ENCODE measurements around a stretch of chr1.

GRCh38 chr1:91792444-91793257, 93.3 kb downstream of the TGFBR3 start:
- RRBS = no CpG with 5 or more reads among the region's 10 CpGs

DNA sequence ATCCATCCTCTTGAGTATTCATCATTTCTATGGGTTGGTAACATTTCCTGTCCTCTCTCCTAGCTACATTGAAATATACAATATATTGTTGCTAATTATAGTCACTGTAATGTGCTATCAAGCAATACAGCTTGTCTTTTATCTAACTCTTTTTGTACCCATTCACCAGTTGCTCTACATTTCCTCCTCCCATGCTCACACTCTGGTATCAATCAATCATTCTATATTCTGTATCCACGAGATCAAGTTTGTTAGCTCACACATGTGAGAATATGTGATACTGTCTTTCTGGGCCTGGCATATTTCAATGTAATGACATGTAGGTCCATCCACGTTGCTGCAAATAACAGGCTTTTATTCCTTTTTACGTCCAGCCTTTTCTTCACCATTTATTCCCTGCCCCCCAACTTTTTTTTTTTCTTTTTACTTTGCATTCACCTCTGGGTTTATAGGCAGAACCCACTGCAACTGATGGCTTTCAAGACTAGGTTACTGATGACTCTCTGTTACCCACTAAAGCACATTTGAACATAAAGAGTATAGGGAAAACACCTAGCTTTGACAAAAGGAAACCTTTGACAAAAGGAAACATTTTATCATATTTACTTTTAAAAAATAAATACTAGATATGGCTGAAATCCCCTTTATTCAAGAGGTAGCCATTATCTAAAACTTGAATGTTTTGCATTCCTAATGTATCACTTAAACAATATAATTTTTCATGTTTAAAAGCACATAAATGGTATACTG, 32.1 kb downstream of the C1orf146 start:
- RRBS = no CpG with 5 or more reads among the region's 3 CpGs

DNA sequence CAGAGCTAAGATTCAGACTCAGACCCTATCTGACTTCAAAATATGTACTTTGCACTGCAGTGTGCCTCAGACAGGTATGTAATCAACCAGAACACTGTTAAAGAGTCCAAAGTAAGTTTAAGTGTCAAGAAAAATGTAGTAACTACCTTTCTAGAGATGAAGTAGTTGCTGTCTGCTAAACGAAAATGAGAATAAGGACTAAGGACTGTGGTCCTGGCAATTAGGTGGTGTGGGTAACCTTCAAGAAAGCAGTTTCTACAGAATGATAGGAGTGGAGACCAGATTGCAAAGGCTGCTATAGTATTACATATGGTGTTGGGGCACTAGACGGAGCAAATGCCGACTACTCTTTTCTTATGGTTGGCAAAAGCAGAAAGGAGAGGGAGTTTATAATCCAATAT, 61.2 kb downstream of the RPAP2 start:
- RRBS = no CpG with 5 or more reads among the region's 3 CpGs

DNA sequence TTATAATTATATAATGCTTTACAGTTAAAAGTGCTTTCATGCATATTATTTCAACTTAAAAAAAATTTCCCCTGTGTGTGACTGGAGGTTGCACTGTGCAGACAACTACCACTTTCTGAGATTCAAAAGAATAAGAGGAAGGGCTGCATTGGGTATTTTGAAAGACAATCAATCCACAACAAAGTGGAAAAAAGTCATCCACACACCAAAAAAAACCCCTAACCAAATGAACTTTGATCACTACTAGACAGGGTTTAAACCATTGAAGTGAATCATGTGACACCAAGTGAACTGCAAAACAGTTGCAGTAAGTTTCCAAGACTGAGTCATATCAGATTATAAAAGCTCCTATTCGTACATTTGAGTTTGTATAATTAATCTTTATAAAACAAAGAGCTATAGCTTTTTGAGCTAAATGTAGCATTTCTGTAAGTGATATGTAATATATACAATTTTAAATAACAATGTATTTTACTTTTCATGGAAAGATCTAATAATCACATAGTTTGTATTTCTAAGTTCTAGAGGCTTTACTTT, 50.3 kb upstream of the GFI1 start:
- RRBS = no CpG with 5 or more reads among the region's 1 CpG

GRCh38 chr1:92583682-92584406, 97.1 kb upstream of the GFI1 start:
- RRBS = no CpG with 5 or more reads among the region's 6 CpGs

DNA sequence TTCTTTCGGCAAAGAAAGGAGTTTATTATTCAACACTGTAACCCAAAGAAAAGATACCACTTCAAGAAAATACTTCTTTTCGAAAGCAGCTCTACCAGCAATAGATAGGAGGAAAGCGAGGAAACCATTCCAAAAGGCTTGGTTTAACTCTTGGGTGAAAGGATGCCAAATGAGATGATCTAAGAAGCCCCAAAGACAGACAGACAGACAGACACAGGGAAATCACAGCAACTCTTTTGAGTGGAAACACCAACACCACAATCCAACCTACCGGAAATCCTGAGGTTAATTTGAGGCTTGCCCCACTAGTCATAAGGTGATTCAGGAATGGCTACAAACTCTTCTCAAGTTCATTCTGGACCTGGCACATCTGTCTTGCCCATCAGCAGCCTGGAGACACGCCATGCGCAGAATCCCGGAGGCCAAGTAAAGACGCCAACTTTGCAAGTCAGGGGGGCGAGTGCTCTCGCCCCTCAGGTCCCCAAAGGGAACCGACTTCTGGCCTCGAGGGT, 869 bp downstream of the EVI5 start:
- RRBS = no CpG with 5 or more reads among the region's 12 CpGs

- RRBS = no CpG with 5 or more reads among the region's 5 CpGs
Observed at GRCh38 chr1:92785734-92785853, 686 bp upstream of the EVI5 start.

DNA sequence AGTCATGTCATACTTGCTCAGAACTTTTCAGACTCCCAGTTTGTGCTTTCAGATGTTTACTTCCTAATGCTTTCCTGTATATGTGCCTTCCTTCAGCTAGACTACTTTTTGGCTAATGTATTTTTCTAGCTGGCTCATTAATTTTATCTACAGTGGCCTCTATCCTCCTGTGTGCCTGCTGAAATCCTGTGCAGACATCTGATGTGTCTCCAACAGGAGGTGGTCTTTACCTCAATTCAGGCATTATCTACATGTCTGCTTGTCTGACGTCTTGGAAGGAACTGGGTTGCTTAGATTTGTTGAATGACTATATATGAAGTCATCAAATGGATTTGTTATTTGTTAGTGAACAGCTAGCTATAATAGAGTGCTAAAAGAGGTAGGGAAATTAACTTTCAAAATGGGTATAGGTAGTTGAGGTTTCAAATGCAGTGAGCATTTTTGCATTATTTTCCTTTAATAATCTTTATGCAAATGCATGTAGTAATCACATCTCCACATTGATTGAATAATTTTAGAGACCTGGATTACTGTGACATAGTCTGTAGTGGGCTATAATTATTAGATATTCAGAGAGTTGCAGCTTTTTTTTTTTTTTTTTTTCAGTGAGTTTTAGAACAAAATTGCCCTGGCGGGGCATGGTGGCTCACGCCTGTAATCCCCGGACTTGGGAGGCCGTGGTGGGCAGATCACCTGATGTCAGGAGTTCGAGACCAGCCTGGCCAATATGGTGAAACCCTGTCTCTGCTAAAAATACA, 6.8 kb downstream of the RPL5 start:
- RRBS = no CpG with 5 or more reads among the region's 6 CpGs

GRCh38 chr1:92842770-92843274, 11.0 kb downstream of the RPL5 start:
- RRBS = no CpG with 5 or more reads among the region's 1 CpG

DNA sequence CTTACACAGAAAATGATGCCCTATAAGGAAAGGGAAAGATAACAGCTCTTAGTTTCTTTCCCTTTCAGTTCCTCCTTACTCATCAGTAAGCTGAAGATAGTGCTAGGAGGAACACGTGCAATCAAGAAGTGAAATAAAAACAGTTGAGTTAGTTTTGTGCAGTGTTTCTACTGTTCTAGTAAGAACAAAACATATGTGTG, 45.3 kb upstream of the MTF2 start:
- RRBS = no CpG with 5 or more reads among the region's 1 CpG

- RRBS = no CpG with 5 or more reads among the region's 5 CpGs
Observed at GRCh38 chr1:93133640-93134480, 46.4 kb downstream of the TMED5 start.

DNA sequence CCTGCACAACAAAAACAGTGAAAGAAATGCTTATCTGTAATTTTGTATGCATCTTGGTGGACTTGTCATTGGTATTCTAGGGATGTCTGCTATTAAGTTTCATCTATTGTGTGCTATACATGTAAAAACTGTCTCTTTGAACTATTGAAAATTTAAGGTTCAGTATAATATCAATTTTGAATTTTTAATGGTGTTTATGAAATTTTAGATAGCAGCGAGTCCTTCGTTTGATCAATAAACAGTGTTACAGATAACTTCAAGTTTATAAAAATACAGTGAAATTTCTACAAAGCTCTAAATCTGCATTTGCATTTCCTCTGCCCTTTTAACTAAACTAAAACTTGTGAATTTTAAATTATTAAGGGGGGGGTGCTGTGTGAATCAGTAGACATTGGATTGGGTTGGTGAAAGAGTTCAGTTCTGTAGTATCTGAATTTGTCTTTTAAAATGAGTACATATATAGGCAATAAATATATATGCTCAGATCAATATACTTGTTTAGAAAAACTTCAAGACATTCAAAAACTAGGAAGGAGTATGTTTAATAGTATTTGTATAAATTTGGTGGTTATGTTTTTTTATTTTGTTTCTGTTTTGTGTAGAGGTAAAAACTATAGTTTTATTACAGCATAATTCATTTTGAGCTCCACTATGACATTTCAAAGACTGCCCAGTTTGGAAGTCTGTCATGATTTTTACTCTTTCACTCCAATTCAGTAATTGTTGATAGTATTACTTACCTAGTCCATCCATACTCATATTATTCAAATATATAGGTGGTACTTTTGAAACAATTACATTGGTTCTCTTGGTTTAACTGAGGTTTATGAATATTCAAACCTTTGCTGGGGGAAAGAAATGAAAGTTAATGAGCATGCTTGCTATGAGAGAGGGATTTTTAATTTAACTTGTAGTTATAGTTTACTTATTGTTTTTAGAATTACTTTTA, 15.2 kb downstream of the DR1 start:
- RRBS = no CpG with 5 or more reads among the region's 2 CpGs

DNA sequence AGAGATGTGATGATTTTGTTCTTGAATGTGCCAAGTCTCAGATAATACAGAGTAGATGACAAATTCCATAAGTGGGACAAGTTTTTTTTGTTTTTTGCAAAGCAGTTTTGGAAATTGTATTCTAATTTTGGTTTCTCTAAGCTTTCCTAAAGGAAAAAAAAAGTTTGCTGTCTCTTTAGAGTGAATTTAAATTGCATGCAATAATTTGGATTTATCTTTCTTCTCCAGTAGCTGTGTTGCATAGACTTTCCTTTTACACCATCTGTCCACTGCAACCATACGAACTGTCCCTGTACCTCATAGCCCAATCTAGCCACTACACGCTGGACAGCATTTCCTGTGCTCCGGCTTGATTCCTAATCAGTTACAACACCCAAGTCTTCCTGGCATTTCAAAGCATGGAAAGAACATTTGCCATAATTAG, 106.8 kb downstream of the FNBP1L start:
- RRBS = no CpG with 5 or more reads among the region's 3 CpGs

DNA sequence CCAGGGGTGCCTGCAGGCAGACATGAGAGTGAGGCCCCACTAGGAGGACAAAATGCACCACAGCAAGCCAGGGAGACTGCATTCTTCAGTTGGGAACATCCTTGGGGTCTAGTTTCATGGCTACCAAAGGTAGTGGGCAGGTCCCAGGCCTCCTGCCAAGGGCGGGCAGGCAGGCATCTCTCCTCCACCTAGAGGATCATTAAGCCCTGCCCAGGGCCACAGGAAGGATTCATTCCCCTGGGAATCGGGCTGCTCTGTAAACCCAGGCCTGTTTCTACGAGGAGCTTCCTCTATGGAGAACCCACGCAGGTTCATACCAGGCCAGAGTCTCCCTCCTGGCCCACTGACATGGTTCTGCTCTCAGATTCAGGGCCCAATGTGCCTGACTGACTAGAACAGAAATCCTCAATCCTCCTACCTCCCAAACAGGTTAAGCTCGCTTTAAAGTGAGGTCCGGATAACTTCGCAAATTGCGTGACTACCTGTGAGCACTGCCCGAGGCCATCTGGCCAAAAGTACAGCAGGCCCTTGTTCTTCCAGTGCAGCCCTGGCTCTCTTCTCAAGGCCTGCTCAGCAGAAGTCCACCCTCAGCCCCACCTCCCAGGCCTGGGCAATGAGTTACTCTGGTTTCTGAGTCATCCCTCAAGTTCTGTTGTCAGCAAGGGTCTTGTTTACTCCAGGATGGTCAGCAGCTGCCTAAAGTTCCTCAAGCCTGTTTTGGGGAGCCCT, 102.0 kb downstream of the BCAR3 start:
- RRBS = no CpG with 5 or more reads among the region's 9 CpGs

DNA sequence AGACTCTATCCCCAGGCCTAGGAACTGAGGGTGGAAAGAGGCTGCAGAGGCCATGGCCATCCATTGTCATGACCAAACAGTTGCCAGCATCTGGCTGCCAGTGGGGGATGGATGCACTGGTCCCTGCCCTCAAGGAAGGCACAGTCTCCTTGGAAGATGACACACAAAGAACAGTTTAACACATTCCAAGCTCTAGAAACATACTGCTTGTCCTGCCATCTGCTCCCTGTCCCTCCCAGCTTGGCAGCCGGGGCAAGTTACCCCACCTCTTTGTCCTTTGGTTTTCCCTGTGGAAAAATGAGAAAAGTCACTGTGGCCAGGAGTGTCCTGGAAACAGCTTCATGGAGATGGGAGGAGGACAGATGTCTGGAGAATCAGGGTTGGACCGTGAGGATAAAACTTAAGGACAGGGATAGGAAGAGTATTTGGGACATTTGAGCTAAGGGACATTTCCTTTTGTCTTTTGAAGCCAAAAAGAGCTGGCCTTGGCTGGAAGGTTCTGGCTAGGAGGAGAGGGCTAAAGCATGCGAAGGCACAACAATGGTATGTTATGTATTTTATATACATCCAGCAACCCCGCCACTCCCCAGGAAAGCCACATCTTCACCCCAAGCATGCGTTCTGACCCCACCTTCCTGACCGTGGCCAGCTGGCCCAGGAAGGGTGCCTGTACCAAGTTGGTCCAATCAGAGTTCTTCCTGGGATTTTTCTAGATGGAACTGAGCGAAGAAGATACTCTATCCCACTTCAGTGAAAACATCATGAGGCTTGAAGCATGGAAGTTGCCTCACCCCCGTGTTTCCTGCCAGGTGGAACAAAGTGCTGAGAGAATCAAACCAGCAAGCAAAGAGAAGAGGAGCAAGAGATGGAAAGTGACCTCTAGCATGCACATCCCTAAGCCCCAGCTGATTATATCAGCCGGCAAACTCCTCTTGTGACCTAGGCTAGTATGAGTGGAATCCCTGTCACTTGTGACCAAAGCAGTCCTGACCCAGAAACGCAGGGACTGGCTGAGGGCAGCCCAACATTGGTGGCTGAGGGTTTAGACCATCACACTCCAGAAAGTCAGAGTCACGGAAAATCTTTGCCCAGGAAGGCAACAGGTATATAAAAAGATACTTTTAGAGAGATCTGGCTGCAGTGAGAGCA, 82.8 kb downstream of the BCAR3 start:
- RRBS = no CpG with 5 or more reads among the region's 11 CpGs

- RRBS = no CpG with 5 or more reads among the region's 10 CpGs
Observed at GRCh38 chr1:93616325-93617293, 65.0 kb downstream of the BCAR3 start.

DNA sequence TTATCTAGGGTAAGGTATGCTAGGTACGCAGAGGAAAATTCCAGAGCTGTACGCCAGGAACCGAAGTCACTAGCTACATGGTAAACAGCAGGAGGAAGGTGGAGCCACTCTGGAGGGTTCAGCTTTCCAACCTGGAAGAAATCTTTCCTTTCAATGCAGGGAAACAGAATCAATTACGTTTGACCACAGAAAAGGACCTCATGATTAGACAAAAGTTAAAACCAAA, 43.1 kb downstream of the BCAR3 start:
- RRBS = no CpG with 5 or more reads among the region's 4 CpGs

DNA sequence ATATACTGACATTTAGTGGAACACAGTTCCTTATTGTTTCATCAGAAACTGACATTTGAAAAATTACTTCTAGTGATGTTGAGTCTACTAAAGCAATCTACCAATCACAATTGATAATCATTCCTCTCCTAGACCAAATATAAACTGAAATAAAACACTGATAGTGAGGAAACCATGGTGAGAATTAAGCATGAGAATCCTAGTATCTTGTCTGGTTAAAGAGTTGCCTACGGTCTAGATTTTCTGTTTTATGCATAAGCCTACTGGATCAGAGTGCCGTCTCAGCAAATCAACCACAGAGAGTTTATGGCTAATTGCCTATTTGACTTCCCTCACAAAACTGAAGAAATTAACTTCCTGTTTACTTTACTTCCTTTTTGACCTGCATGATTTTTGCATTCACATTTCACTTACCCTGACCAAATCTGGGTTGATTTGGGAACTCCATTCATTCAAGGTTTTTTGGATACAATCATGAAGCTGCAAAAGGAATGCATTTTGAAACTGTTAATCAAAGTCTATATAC, 5.1 kb downstream of the GCLM start:
- RRBS = no CpG with 5 or more reads among the region's 2 CpGs

- RRBS = no CpG with 5 or more reads among the region's 1 CpG
Observed at GRCh38 chr1:93946951-93947439, 37.8 kb upstream of the GCLM start.